Stomach (tissue), 7 donors: ENCODE results near the gene SERP2.

DNA sequence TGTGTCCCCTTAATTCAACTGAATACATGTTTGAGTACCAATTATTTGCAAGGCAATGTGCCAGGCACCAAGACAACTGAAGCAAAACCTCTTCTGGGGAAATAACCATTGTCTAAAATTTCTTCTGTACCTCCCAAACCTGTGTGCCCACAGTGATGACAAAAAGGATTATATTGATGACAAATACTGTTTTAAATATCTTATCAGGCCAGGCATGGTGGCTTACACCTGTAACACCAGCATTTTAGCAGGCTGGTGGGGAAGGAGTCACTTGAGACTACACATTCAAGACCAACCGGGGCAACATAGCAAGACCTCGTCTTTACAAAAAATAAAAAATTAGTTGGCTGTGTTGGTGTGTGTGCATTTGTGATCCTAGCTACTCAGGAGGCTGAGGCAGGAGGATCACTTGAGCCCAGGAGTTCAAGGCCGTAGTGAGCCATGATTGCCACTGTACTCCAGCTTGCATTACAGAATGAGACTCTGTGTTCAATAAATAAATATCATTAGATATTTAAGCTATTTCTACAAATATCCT, 35.0 kb downstream of the ELF1 start:
- PRO-cap: no peak
- RAMPAGE, long total RNA, 5 experiments: no peak in any of the 5 experiments
- RRBS: no CpG with 5 or more reads among the region's 3 CpGs

GRCh38 chr13:40993920-40994570, 25.1 kb downstream of the ELF1 start:
- PRO-cap: no peak
- RAMPAGE, long total RNA, 5 experiments: no peak in any of the 5 experiments
- RRBS: no CpG with 5 or more reads among the region's 3 CpGs

GRCh38 chr13:41017092-41018195, 1.7 kb downstream of the ELF1 start:
- PRO-cap: bidirectional peak, plus-strand start at chr13:41017315, minus-strand start at chr13:41017325
- RAMPAGE, long total RNA, 5 experiments: no peak in any of the 5 experiments
- RRBS: no CpG with 5 or more reads among the region's 6 CpGs

GRCh38 chr13:41058733-41059510, 2.4 kb upstream of the WBP4 start:
- PRO-cap: no peak
- RAMPAGE, long total RNA, 5 experiments: no peak in any of the 5 experiments
- RRBS: no CpG with 5 or more reads among the region's 17 CpGs

GRCh38 chr13:41064735-41065513, 3.6 kb downstream of the WBP4 start:
- PRO-cap: no peak
- RAMPAGE, long total RNA, 5 experiments: start-site peak on the plus strand in 2 of 5 experiments, at chr13:41064967-41065229 at its widest, 8 to 17 reads per replicate

DNA sequence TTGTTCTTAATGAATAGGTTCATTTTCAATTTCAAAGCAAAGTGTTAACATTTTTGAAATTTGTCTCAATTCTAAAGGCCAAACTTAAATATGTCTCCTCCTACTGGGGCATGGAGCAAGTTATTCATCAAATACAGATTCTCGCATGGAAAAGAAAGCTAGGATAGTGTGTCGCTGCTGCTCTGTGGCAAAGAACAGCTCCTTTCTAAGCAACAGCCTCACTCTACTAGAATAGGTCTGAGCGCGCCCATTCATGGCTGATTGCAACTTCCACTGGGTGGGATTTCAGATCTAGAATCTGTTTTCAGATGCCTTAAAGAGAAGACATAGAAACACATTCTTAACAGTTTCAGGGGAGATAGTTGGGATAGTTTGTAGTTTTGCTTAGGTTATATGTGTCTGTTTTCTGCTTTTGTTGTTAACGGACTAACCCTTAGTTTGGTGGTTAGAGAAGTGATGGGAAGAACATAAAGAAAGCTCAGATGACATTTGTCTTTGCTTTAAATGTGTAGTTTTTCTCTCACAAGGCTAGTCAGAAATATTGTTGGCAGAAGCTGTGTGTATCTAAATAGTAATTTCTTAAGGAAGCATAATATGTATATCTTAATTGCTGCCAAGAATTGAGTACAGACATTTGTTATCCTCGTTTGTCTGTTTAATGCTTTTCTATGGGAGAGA, 2.5 kb downstream of the RGCC start:
- PRO-cap: no peak
- RAMPAGE, long total RNA, 5 experiments: start-site peak on the plus strand in 2 of 5 experiments, centred at positions 136 to 145 of the sequence, 8 to 15 reads per replicate
- RRBS: no CpG with 5 or more reads among the region's 6 CpGs

DNA sequence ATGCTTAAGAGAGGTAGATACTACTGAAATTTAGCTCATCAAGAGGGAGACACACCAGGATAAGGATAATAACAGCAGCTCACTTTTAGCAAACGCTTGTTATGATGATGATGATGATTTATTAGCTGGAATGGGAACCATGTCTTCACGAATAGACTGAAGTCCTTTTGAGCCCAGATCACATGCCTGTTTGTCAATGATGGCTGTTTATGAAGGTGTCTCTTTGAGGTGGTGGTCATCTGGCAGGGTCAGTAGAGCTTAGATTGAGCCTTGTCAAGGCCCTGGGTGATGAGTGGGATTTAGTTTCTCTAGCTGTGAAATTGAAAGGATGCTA, 3.0 kb downstream of the RGCC start:
- PRO-cap: no peak
- RAMPAGE, long total RNA, 5 experiments: no peak in any of the 5 experiments
- RRBS: no CpG with 5 or more reads among the region's 2 CpGs

DNA sequence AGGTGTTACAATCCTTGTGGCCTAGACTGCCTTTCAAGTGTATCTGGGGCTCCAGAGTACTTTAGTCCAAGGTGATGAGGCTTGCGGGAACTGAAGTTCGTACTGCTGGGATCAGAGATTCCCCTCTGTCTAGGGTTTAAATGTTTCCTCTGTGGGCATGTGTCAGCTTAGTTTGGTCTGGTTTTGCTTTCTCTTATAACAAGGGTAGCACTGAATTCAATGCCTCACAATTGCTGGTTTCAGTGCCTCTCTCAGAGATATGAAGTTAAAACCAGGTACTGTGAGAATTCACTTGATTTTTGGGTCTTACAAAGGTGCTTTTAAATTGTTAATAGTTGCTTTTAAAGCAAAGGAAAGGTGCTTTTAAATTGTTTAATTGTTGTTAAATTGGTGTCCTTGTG, 30.8 kb downstream of the RGCC start:
- PRO-cap: no peak
- RAMPAGE, long total RNA, 5 experiments: no peak in any of the 5 experiments
- RRBS: no CpG with 5 or more reads among the region's 2 CpGs

- PRO-cap: unidirectional peak, minus-strand start at chr13:41493026
- RAMPAGE, long total RNA, 5 experiments: no peak in any of the 5 experiments
- RRBS: no CpG with 5 or more reads among the region's 8 CpGs
These were observed 35.3 kb downstream of the RGCC start for GRCh38 chr13:41492150-41493515.

GRCh38 chr13:41645212-41645875, 188.0 kb downstream of the RGCC start:
- PRO-cap: unidirectional peak, plus-strand start at chr13:41645510
- RAMPAGE, long total RNA, 5 experiments: no peak in any of the 5 experiments
- RRBS: no CpG with 5 or more reads among the region's 4 CpGs

DNA sequence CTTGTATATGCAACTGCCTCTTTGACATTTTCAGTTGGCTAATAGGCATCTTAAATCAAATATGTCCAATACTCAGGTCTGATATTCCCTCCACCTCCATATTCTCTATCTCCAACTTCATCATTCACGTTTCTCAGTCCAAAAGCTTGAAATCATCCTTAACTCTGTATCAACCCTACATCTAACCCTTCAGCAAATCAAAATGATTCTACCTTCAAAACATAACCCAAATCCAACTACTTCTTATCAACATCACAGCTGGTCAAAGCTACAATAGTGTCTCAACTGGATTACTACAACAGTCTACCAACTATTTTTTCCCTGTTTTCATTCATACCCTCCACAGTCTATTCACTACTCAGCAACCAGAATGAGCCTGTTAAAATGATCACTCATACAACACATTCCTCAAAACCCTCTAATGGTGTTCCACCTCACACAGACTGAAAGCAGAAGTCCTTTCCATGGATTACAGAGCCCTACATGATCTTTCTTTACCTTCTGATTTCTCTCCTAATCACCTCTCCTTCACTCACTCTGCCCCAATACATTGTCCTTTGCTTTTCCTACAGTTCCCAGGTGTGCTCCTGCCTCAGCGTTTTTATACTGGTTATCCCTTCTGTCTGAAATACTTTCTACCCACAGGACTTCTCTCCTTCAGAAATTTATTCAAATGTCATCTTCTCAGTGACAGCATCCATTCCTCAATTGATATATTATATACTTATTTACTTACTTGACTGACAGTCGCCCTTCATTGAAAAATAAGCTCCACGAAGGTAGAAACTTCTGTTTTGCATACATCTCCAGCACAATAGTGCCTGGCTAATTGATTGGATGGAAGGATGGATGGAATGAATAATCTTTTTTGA, 84.8 kb downstream of the VWA8 start:
- PRO-cap: no peak
- RAMPAGE, long total RNA, 5 experiments: start-site peak on the minus strand in 2 of 5 experiments, centred at positions 237 to 752 of the sequence, 5 to 7 reads per replicate
- RRBS: no CpG with 5 or more reads among the region's 4 CpGs

DNA sequence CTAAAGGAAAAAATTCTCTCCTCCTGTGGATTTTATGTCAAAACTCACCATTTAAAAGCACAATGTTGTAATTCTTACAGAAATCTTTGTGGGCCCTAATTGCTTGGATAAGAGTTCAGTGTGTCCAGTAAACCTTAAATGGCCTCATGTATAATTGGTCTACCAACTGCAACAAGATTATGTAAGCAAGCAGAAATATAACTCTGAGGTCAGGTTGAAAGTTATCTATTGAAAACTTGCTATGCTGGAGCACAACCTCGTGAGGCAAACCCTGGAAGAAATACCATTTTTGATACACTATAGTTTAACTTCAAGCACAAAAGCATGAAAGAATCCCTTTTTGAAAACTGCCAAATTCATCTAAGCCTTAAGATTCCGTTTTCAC, 21.9 kb downstream of the VWA8 start:
- PRO-cap: no peak
- RAMPAGE, long total RNA, 5 experiments: no peak in any of the 5 experiments
- RRBS: no CpG with 5 or more reads among the region's 2 CpGs

DNA sequence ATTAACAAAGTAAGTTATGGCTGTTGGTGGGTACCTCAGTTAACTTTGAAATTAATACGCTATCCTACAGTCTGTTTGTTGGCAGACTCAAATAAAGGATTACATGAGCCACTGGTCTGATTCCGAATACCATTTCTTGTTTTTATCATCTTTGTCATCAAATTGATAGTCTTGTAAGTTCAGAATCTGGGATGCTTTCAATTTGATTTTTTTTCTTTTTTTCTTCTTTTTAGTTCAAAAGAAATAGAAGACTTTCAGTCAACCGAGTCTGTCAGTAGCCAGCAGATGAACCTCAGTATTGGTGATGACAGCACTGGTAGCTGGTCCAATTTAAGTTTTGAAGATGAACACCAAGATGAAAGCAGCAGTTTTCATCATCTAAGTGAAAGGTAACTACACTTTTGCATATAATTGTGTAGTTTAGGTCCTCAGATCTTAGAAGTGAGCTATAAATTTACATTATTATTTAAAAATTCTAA, 36.3 kb downstream of the AKAP11 start:
- PRO-cap: no peak
- RAMPAGE, long total RNA, 5 experiments: start-site peak on the plus strand in 2 of 5 experiments, centred at positions 251 to 421 of the sequence, 9 to 27 reads per replicate
- RRBS: no CpG with 5 or more reads among the region's 3 CpGs

GRCh38 chr13:42406280-42406758, 134.4 kb downstream of the AKAP11 start:
- PRO-cap: no peak
- RAMPAGE, long total RNA, 5 experiments: no peak in any of the 5 experiments
- RRBS: no CpG with 5 or more reads among the region's 7 CpGs

GRCh38 chr13:43036250-43036533, 12.8 kb downstream of the DNAJC15 start:
- PRO-cap: no peak
- RAMPAGE, long total RNA, 5 experiments: no peak in any of the 5 experiments
- RRBS: no CpG with 5 or more reads among the region's 4 CpGs

DNA sequence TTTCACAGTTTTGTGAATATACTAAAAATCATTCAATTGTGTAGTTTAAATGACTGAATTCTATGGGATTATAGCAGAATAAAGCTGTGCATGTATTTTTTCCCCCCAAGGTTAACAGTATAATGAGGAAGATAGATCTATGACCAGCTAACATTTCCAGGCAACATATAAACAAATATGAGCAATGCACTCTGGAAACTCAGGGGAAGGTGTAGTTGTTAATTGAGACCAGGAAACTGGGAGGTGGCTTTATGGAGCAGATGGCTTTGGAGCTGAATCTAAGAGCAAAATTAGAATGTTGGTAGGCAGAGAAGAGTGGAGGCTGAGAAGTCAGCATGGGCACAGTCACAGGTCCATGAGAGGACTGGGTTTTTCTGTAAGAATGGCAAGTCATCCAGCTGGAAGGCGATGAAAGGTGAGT, 41.6 kb downstream of the LACC1 start:
- PRO-cap: no peak
- RAMPAGE, long total RNA, 5 experiments: no peak in any of the 5 experiments
- RRBS: no CpG with 5 or more reads among the region's 1 CpG

DNA sequence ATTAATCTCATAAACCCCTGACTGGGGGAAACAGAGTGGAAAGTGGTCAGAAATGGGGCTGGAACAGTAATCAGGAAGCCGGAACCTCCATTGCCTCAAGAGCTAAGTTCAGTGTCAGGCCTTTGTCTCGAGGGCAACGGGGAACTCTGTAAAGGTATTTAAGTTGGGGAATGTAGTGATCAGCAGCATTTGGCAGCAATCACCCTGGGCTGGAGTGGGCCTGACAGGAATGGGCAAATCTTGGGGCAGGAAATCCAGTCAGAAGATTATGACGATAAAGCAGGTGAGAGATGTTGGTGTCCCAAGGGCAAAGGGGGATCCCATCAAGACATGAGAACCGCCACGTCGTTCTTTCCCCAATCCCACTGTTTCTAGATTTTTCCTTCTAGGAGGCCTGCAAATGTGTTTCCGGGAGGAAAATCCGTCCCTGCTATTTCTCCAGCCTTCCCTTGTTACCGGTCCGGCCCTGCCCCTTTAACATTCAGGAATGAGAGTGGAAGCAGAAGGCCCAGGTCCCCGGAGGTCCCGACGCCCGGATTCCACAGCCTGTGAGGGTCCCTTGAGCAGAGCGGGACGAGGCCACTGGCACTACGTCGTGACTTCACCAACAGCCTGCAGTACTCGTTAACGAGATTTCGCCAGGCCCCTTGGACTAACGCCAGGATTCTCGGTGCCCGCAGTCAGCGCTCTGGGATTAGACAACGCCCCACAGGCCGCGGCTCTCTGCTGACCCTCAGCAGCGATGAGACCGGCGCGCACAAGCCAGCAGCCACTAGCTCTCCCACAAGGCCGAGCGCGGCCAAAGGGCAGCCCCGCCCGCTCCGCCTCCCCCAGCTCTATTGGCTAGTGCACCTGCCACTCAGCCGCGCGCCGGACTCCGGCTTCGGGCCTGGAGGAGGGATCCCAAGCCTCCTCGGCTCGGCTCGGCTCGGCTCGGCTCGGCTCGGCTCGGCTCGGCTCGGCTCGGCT, 19.6 kb downstream of the SMIM2 start:
- PRO-cap: bidirectional peak, plus-strand start at position 484 of the sequence, minus-strand start at position 364 of the sequence; unidirectional peak, minus-strand start at position 614 of the sequence; bidirectional peak, plus-strand start outside the sequence, minus-strand start at position 774 of the sequence
- RAMPAGE, long total RNA, 5 experiments: no peak in any of the 5 experiments
- RRBS: 2% methylated on average over 8 of the region's 56 CpGs

GRCh38 chr13:44243085-44243952, 82.3 kb upstream of the SMIM2 start:
- PRO-cap: no peak
- RAMPAGE, long total RNA, 5 experiments: no peak in any of the 5 experiments
- RRBS: no CpG with 5 or more reads among the region's 12 CpGs

- PRO-cap: unidirectional peak, plus-strand start at chr13:44373650
- RAMPAGE, long total RNA, 5 experiments: start-site peak on the plus strand in 1 of 5 experiments, at chr13:44373684-44373735 at its widest, 7 reads per replicate
- RRBS: 10% methylated on average over 48 of the region's 85 CpGs
These were observed at the start of gene SERP2 for GRCh38 chr13:44373200-44374000. SERP2 (plus strand) TSS chr13:44373824.

DNA sequence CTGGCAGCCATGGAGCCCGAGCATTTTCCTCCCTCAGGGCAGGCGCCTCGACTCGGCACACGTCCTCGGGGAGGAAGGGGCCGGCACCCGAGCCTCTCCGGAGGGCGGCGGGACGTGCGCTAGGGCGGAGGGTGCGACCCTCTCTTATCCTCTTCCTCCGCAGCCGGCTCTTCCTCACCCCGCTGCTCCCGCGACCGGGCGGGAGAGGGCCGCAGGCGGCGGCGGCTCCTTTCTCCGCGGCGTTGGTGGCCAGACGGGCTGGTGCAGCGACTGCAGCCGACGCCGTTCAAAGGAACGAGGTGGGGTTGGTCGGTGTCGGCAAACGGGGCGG, 714 bp upstream of the TSC22D1 start:
- PRO-cap: bidirectional peak, plus-strand start at position 65 of the sequence, minus-strand start at position 61 of the sequence; bidirectional peak, plus-strand start outside the sequence, minus-strand start at position 244 of the sequence
- RAMPAGE, long total RNA, 5 experiments: no peak in any of the 5 experiments
- RRBS: 1% methylated on average over 9 of the region's 39 CpGs